Left common carotid artery plus branches (tissue), 1 donor: ENCODE results near the gene SIPA1L2.

DNA sequence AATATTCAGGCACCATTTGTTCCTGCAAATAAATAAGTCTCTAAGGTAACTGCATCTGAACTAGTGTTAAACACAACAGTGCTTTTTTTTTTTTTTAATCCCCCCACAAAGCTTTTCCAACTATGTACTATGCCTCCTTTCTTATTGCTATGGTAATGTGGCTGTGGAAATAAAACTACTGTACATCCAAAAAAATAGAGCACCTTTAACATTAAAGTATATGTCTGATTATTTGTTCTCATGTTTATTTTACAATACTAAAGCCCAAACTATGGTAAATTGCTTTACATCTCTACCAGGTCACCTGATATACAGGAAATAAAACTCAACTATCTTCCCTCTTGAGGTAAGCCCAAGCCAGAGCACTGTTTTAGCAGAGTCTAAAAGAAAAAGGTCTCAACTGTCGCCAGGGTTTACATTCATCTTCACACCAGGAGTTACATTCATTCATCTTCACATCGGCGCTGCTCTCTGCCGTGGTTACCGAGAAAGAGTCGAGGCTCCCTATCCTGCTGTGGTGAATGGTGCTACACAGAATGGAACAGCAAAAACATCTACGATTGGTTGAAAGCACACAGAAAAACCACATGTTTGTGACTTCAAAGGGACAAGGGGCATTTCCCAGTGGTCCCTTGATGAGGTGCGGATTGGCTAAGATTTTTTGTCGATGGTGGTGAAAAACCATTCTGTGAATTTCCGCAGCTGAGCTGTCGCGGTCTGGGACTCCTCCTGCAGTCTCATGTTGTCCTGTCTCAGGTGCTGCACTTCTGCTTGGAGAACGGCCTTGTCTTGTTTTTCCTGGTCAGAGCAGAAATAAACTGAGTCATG is 231.2 kb downstream of the SIPA1L2 start:
- PRO-cap, result no peak

DNA sequence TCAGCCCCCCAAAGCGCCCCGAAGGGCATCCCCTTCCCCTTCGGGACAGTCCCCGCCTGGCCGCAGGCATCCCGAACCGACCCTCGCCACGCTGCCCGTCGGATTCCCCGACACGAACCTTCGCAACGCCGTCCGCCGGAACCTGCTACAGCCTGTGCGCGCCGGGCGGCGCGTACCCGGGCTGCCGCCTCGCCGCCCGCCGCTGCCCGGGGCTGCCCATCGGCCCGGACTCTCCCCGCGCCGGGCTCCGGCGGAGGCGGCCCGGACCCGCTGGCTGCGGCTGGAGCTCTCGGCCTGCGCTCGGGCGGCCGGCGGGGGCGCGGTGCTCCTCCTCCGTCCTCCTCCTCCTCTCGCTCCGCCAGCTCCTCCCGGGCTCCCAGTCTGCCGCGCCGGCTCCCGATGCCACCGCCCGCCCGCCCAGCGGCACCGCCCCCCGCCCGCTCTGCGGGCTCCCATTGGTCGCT is at the start of gene SIPA1L2:
Gene SIPA1L2 (minus strand): TSS at position 383 of the 464 bp plus-strand sequence.
- PRO-cap, result bidirectional peak, plus-strand start outside the sequence, minus-strand start at position 376 of the sequence

DNA sequence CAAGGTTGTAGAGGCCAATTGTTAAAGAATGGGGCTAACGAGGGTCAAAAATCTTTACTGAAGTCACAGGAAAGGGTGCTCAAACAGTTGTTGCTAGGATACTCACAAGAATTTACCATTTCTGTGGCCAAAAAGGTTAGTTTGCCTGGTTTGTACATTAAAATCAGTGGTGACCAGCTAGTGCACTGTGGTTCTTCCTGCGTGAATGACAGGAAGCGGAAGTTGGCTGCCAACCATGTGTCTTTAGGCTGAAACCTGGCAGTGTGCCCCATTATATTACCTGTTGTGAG is 13.5 kb downstream of the MAP3K21 start:
- PRO-cap, result no peak

DNA sequence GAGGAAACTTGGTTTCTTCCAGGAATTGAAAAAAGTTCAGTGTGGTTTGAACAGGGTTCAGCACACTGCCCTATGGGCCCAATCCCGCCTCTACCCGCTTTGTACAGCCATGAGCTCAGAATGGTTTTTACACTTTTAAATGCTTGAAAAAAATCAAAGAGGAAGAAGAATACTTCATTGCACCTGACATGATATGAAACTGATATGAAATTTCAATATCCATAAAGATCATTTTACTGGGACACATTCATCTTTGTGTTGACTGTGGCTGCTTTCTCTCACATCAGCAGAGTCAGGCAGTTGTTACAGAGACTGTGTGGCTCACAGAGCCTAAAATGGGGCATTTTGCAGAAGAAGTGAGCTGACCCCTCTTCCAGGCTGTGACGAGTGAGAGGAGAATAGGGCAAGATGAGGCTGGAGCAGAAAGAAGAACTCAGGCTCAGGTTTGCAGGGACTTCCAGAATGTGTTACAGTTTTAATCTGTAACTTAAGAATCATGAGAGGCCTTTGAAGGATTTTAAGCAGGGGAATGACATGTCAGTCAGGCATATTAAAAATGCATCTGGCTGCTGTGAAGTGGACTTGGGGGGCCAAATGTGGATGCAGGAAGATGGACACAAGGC is 42.1 kb downstream of the MAP3K21 start:
- PRO-cap, result no peak

DNA sequence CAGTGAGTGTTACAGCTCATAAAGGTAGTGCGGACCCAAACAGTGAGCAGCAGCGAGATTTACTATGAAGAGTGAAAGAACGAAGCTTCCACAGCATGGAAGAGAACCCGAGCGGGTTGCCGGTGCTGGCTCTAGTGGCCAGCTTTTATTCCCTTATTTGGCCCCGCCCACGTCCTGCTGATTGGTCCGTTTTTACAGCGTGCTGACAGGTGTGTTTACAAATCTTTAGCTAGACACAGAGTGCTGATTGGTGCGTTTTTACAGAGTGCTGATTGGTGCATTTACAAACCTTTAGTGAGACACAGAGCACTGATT is 68.3 kb downstream of the MAP3K21 start:
- PRO-cap, result no peak

DNA sequence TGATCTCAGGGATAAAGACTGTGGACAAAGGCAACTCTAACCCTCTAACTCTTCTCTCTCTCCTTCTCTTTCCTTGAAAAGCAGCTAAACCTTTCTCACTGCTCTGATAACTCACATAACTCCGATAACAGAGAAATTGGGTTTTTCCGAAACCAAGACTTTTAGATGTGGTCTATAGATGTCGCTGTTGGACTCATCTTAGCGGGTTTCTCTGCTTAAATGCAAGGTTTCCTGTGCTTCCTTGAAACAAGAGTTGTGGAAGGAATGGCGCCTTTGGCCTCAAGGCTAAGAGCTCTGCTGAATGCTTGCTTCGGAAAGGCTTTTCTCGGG is 113.3 kb downstream of the MAP3K21 start:
- PRO-cap, result no peak

DNA sequence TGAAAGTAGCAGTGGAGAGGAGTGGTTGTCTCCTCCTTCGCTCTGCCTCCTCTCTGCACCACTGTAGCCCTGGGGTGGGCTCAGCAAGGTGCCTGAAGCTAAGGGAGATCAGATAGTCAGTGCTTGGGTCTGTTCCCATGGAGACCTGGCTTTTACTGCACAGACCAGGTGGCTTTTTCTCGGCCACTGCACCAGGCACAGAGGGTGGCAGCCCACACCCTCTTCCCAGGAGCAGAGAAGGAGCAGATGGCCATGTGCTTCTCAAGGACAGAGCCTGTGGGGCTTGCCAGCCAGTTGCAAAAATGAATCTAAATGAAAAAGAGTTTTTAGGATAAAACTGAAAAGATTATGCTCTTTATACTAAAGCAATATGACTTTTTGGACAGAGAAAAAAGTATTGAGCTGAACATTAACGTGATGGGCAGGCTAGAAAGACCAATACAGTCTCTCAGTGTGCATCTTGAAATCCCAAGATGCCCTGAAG is 123.3 kb upstream of the KCNK1 start:
- PRO-cap, result no peak

DNA sequence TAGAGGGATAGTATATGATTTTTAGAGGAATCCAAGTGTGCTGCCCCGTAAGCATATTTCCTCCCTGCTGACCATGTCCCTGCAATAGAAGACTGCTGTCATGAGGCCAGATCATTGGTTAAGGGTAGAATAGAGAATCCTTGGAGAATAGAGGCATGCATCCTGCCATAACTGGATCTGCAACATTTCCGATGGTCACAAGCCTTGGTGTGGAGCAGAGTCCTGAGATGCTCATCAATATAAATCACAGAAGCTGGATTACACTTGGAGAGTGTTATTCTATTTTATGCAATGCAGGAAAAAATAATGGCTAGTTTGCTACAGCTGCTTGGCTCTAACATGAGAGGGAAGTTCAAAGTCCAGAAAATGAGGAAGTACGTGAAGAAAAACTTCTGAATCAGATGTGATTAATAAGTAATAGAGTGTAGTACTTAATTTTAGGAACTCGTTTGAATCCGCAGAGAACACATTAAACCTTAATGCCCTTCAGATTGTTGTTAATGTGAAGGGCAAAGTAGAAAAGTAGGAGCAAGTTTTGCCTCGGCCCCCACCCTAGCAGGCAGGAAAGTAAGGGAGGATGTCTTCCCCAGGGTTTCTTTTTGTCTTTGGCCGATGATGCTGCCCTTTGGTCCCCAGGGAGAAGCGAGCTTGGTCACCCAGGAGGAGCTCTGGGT is 59.4 kb downstream of the KCNK1 start:
- PRO-cap, result no peak

- PRO-cap, result no peak
Observed at GRCh38 chr1:233693959-233694645, 80.2 kb downstream of the KCNK1 start.

GRCh38 chr1:234315120-234315649 is 58.1 kb upstream of the COA6 start:
- PRO-cap, result no peak

DNA sequence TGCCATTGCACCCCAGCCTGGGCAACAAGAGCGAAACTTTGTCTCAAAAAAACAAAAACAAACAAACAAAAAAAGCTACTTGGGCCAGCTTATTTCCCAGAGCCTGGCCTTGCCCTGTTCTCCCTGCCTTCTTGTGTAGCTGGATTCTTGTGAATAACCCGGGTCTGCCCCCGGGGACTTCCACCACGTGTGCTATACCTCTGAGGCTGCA is 30.4 kb upstream of the TARBP1 start:
- PRO-cap, result no peak

- PRO-cap, result unidirectional peak, minus-strand start at chr1:234539046
Observed at GRCh38 chr1:234538772-234539559, 60.0 kb upstream of the TARBP1 start.

DNA sequence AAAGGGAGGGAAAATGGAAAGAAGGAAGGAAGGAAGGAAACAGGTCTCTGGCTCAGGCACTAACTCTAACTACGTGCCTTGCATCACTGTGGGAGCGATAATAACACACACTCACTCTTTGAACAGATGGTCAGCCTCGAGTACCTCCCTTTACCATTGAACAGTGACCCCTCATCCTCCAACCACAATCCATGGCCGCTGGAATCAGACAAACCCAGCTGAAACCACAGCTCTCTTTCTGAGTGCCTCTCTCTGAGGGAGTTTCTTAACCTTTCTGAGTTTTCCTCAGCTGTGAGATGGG is 63.0 kb downstream of the IRF2BP2 start:
- PRO-cap, result no peak

DNA sequence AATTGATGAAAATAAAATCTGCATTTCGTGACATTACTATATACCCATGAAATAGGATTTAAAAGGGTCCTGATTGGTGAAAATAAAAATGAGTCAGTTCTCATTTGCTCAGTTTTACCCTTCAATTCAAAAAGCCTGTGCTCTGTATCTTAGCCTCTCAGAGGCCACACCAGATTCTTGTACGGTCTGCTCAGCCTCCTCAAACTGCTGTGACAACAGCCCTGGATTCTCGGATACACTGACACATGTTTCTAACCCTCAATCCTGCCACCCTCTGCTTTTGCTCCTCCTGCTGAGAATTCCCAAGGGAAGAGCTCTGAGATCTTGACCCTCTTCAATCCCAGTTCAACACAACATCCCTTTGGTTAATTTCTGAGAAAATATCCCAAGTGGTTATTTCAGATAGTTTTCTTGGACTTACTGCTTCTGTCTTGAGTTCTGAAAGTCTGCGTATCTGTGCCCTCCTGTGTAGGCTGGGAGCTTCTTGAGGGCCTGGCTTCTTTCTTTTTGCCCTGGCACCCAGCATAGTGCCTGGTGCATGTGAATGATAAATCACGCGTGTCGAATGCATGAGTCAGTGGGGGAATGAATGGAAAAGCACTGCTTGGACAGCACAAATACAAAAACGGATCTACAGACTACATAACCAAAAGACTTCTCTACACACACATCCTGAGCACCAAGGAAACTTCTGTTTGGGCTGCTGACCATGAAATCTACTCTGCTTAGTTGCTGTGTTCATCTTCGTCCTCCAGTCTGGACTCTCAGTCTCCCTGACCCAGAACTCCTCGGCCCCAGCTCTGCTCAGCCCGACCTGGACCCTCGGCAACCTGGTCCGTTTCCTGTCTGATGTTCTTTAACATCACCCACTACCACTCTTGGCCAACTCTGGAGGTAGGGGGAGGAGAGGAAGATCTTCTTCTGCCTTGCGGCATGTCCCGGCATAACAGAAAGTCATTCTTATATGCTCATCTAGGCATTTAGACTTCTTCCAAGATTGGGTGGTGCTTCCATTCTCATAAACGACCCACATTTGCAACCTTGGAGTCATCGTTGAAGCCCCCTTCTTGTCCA is 24.4 kb downstream of the IRF2BP2 start:
- PRO-cap, result no peak

- PRO-cap, result no peak
Observed at GRCh38 chr1:234659915-234660433, 50.0 kb upstream of the IRF2BP2 start.

- PRO-cap, result no peak
Observed at GRCh38 chr1:234743685-234744652, 134.0 kb upstream of the IRF2BP2 start.

GRCh38 chr1:234755227-234755881 is 145.4 kb upstream of the IRF2BP2 start:
- PRO-cap, result unidirectional peak, plus-strand start at chr1:234755663

- PRO-cap, result no peak
Observed at GRCh38 chr1:234816437-234816880, 206.5 kb upstream of the IRF2BP2 start.

GRCh38 chr1:234823889-234824217 is 213.9 kb upstream of the IRF2BP2 start:
- PRO-cap, result no peak

DNA sequence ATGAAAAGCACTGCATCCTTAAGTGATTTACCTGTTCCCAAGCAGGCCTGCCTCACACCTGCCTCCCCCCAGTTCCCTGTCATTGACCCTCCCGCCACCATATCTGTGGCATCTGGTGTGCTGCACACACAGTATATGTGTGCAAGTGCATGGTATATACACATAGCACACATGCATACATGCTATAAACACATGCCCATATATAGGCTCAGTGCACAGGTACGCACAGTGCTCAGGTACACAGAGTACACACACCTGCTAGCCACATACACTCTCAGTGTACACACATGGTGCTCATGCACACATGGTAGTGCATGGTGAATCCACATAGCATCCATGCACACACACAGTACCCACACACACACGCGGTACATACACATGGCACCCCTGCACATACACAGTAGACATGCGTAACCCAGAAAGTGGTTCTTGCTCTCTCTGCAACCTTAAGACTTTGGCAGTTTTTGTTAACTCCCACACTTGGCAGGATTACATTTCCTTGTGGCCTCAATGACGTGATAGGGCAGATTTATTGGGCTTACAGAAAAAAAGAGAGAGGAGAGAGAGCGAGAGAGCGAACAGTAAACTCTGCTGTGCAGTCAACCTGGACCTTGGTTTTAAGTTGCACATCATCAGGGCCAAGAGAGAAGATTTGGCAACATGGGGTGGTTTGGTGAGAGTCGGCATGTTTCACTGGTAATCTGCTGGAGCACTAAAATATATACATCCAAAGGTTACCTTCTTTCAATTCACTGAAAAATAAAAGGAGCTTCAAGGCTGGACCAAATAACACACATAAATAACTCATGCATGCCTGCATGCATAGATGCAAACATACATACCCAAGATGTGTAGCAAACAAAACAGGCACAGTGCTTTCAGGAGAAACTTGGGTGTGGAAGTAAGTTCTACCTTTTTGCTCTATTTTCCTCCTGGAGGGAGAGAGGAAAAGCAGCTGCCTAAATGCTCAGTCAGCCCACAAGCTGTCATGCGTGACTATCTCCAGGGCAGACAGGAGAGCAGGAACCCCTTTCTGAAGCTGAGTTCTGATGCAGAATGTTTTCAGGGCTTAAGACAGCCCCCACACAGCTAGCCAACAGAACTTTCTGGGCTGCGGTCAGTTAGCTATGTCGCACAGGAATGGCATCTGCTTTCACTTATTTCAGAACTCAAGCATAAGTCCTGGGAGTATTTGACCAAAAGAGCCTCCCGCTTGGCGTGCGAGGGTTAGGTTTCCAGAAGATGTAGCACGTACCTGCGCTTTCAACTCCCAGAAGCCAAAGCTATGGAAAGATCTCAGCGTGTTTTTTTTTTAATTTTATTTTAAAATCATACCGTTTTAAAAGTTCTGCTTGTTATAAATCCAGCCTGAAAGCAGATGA is 166.4 kb downstream of the TOMM20 start:
- PRO-cap, result unidirectional peak, plus-strand start at position 543 of the sequence; unidirectional peak, plus-strand start at position 1,199 of the sequence